Vein endothelial cell (primary cell): ENCODE results near the gene NCKAP5.

DNA sequence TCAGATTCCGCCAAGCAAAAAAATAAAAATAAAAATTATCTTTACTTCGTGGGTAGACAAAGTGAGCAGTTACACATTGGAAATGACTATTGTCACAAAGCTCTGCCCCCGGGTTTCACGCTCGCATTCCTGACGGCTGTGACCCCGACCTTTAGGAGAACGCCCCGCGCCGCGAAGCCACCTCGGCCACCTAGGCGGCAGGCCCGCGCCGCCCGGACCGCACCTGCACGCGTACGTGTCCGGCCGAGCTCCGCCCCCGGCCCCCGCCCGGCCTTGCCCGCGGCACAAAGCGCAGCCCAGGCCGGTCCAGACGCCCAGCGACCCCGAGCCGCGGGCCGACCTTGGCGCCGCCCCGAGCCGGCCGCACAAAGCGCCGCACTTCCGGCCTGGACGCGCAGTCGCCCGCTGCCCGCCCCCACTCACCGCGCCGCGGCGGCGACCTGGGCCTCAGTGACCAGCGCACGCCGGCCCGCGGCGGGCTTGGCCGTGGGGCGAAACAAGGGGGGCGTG is 414 bp downstream of the FAM168B start:
- CAGE, long polyA plus RNA, result no peak

- CAGE, long polyA plus RNA, result no peak
Measured at GRCh38 chr2:131235618-131236568, 26.6 kb downstream of the POTEE start.

- CAGE, long polyA plus RNA, result no peak
Measured at GRCh38 chr2:131424743-131425706, 50.9 kb upstream of the TUBA3D start.

DNA sequence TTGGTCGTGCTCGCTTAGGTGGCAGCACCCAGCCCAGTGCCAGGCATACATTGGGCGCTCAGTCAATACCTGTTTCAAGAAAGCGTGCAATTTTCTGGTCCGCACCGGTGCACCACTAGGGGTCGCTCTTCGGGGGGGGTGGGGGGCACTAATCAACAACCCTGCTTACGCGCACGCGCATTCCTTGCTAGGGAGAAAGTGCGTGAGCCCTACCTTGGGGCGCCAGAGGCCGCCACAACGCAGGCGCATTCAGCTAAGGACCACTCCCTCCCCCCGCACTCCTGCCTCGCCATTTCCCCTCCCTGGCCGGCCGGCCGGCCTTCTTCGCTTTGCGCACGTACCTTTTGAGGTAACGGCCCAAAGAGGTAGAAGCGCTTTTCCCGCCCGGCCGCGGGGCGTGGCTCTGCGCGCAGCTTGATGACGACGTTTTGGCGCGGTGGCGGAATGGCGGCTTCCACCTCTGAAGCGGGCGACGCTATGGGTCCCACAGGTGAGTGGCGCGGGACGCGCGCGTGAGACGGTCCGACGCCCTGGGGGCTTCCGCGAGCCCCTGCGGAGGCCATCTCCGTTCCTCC is 541 bp upstream of the MZT2A start:
- CAGE, long polyA plus RNA, result no peak

DNA sequence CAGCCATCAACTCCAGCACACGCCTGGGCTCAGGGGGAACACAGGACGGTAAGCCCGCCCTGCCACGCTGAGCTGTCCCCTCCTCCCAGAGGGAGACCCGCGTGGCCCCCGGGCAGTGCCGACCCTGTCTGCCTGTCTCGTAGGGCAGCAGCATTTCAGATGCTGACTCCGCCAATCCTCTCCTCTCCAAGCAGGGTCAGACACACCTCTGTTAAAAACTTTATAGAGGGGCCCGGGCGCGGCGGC is 534 bp downstream of the CCDC74A start:
- CAGE, long polyA plus RNA, result no peak

GRCh38 chr2:132286323-132286943 is 124.7 kb upstream of the ANKRD30BL start:
- CAGE, long polyA plus RNA, result no peak

GRCh38 chr2:132346764-132347860 is 69.5 kb upstream of the GPR39 start:
- CAGE, long polyA plus RNA, result no peak

DNA sequence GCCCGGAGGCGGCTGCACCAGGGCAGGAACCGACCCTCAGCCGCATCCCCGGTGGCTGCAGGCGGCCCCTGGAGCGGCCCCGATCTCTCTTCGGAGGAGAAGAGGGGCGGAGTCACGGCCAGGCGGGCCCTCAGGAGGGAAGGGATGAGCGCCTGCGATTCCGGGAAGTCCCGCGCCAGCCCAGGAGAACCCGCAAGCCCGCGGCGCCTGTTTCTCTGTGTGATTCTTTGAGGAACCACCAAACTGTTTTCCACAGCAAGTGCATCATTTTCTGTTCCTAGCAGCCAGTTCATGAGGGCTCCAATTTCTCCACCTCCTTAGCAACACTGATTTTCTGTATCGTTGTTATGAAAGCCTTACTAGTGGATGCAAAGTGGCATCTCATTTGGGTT is 63.1 kb upstream of the GPR39 start:
- CAGE, long polyA plus RNA, result no peak

GRCh38 chr2:132415155-132415749 is 1.4 kb upstream of the GPR39 start:
- CAGE, long polyA plus RNA, result no peak

- CAGE, long polyA plus RNA, result no peak
Measured at GRCh38 chr2:132620945-132621318, 49.1 kb downstream of the LYPD1 start.

DNA sequence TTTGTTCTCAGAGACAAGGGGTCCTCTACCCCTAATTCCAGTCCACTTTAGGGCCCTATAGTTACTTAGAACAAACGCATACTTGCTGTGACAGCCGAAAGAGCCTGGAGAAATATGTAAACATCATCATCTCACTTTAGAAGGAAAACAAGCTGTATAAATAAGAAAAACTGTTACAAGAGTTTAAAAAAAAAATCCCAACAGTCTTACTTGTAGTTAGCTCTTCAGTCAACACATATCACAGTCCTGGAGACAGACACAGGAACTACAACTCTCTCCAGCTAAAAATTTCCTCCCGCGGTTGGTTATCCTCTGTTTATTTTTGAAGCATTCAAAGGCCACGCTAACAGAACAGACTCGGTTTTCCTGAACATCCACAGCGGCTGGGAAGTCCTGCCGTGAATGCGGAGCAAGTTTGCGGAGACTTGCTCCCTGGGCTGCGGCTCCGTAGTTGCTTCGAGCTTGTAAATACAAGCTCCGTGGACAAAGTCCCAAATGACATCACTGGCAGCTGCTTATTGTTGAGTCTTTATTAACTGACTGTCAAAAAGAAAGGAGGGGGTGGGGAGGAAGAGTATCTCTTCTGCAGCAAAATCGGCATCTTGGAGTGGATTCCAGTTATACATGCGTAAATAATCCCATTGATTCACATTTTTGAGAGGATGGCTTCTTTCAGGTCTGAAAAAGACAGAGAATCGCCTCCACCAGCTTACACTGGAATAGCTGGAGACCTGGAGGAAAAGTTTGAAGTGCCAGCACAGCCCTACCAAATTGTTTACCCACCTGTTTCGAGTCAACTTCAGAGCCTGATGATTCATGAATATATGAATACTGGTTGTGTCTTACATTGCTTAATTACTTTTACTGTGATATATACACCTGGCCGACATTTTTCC is at the start of gene NCKAP5:
Gene NCKAP5, minus strand, starts transcription at position 458 of the 896 bp plus-strand sequence.
- CAGE, long polyA plus RNA, result no peak

GRCh38 chr2:134123348-134123830 is 130.5 kb upstream of the MGAT5 start:
- CAGE, long polyA plus RNA, result no peak

DNA sequence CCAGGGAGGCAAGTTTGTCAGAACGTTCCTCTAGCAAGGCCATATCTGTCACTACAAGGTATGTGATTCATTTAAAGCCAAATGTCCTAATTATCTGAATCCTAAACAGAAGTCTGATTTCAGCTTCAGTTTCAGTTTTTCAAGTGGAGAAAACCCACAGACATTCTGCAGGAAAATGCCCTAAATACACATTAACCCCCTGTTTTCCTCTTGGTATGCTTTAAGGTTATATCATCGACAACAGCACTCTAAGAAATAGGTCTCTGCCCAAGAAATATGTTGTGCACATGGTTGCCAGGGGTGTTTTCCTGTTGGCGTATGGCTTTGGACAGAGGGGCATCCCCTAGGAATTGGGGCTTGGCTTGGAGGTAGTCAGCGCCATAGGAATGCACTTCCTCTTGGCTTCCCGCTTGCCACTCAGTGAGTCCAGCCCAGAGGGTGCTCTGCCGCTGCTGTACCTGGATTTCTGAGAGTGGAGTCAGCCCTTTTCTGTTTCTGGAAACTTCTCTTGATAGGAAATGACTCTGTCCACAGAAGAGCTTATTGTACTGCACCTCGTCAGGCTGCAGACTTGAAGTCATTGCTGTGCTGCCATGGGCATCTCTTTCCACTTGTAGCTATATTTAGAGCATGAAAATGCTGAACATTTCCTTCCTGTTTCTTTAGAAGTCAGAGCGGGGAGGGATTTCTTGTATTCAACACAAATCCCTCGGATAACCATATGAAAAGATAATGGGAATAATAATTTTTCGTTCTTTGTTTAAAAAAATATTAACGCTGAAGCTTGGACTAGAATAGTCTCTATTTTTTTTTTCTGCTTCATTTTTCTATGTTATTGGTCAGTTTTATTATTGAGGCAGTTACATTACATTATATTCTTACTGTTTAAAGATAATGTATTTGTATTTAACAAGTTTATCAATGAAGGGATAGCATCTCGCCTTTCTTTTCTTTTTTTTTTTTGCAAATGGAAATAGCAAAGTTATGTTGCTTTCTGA is 116.6 kb upstream of the MGAT5 start:
- CAGE, long polyA plus RNA, result no peak

- CAGE, long polyA plus RNA, result no peak
Measured at GRCh38 chr2:134220449-134220862, 33.4 kb upstream of the MGAT5 start.

DNA sequence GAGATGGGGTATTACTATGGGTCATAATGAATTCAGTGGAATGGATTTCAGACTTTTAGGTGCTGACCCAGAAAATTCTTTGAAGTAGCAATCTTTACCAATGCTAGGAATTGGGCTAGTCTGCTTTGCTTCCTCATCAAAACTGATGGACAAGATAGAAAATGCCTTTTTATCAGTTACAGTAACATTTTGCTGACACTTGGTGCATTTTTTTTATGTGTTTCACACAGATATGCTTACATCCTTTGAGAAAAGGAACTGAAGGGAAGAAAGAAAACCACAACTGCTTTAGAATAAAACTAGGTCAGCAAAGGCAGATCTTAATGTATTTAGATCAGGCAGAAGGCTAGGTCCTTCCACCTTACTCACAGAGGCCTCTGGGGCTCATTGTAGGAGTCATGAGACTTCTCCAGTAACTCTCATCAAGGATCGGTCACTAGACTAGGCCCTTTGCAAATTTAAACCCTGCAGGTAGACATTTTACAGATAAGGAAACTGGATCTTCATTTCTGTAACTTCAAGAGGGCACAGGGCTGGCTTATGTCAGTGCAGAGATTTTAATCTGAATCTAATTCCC is 20.5 kb upstream of the MGAT5 start:
- CAGE, long polyA plus RNA, result no peak

DNA sequence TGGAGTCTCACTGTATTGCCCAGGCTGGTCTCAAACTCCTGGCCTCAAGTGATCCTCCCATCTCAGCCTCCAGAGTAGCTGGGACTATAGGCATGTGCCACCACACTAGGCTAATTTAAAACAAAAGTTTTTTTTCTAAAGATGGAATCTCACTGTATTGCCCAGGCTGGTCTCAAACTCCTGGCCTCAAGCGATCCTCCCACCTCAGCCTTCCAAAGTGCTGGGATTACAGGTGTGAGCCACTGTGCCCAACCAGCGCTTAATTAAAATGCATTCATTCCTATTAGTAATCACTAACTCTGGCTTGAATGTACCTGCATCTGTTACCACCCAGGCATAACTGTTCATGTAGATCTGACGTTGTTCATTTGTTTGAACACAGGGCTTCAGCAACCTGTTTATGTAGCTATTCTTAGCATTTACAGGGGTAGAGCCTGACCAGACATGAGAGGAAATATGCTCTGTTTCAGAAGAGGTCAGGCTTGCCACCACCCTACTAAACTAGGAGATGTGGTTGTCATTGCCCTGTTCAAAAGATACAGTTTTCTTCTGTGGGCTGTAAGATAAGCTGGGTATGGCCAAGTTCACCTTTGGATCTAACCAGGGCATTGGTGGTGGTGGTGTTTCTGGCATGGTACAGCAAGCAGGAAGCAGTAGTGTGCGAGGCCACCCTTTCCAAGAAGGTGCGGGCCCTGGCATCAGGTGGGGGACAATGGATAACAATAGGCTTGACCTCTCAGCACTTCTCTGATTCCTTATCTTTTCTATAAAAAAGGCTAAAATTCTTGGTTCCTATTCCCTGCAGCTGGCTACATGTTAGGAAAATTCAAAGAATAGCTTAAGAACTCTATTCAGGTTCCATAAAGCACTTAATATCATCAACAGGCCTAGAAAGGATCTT is 8.8 kb downstream of the MGAT5 start:
- CAGE, long polyA plus RNA, result no peak

DNA sequence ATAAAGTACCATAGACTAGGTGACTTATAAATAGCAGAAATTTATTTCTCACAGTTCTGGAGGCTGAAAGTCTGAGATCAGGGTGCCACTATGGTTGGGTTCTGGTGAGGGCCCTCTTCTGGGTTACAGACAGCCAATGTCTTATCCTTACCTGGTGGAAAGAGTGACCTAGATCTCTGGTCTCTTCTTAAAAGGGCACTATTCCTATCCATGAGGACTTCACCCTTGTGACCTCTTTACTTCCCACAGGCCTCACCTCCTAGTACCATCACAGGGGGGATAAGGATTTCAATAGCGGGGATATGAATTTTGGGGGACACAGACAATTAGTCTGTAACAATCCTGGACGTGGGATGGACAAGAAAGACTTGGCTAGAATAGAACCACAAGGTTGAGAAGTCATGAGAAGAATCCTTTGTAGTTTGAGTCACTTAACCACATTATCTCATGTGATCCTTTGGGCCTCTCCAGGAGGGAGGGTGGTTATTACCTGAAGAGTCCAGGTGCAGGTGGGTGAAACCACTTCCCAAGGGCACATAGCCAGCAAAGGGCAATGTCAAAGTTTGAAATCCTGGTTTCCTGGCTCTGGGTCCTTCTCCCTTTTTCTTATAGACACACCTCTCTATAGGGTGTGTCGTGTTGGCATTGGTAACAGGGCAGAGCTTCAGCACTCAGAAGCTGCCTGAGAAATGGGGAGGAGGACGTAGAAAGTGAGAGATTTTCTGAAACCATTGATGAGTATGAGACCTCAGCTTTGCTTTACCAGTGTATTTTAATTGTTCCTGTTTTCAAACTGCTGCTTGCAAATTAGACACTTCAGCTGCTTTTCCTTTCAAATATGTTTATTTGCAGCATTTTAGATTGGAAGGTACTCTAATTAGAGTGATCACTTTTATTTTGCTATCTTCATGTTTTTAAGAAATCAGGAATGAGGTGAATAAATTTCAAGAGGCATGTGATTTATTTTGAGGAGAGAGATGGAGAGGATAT is 137.8 kb downstream of the MGAT5 start:
- CAGE, long polyA plus RNA, result no peak

- CAGE, long polyA plus RNA, result no peak
Measured at GRCh38 chr2:134457725-134458353, 204.0 kb downstream of the MGAT5 start.

DNA sequence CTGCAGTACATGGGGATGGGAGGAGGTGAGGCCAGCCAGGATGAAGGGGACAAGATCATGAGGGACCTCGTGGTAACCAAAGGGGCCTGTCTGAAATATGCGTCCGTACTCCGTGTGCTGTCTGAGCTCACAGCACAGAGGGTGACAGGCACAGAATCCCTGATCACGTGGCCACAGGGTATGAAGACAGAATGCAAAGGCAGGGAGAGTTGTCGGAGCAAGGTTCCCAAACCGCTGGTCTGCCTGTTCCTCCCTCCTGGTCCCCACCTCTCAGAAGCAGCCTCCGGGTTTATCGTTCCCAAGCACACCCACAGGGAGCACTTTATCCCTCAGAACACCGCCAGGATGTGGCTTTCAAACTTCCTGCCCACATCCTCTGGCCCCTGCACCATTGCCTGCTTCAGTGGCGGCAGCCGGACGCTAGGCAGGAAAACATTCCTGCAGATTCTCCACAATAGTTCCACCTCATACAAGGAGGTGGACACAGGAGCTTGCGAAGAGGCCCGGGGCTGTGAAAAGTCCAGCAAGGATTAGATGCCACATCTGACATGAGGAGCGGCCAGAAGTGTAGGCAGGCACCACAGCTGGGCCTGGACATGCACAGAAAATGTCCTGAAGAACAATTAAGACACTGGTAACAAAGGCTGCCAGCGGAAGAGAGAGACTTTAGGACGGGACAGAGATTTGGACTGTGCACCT is 11.9 kb downstream of the TMEM163 start:
- CAGE, long polyA plus RNA, result no peak

DNA sequence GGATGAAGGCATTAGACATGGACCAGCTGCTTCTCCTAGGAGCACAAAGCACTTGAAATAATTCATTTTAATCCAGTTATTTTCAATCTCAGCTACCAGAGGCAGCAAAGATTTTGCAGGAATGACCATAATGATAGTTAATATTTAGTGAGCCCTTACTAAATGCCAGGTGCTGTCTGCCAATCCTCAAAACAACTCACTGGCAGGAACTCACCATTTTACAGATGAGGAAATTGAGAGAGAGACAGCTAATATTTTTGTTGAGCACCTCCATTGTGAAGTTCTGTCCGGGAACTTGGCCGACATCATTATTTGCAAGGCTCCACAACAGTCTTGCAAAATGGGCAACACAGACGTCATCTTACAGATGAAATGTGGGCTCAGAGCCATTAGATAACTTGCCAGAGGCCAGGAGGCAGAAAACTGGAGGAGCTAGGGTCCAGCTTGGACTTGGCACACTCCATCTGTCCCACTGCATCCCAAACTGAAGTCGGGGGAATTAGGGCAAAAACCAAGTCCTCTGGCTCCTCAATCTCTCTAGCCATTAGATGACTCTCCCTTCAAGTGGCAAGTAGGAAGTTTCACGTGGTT is 31.9 kb downstream of the ACMSD start:
- CAGE, long polyA plus RNA, result no peak